Gastrocnemius medialis (tissue), 3 donors: ENCODE measurements around a stretch of chr11.

- PRO-cap, result no peak
- RAMPAGE, long total RNA, 3 experiments, result no peak in any of the 3 experiments
Measured at GRCh38 chr11:64224220-64225204, 1.5 kb downstream of the TRPT1 start.

DNA sequence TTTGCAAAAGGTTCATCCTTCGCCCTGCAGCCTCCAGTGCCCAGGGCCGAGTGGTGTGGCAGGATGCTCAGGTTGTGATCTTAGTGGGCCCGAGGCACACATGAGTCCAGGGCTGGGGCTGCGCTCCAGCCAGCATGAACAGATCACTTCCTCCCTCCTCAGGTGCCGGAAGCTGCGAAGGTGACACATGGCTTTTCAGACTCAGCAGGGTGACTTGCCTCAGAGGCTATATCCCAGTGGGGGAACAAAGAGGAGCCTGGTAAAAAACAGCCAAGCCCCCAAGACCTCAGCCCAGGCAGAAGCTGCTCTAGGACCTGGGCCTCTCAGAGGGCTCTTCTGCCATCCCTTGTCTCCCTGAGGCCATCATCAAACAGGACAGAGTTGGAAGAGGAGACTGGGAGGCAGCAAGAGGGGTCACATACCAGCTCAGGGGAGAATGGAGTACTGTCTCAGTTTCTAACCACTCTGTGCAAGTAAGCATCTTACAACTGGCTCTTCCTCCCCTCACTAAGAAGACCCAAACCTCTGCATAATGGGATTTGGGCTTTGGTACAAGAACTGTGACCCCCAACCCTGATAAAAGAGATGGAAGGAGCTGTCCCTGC is 2.6 kb upstream of the ENSG00000286264 start:
- PRO-cap, result no peak
- RAMPAGE, long total RNA, 3 experiments, result no peak in any of the 3 experiments

- PRO-cap, result no peak
- RAMPAGE, long total RNA, 3 experiments, result no peak in any of the 3 experiments
Measured at GRCh38 chr11:64238799-64239439, 2.0 kb upstream of the ENSG00000286264 start.

DNA sequence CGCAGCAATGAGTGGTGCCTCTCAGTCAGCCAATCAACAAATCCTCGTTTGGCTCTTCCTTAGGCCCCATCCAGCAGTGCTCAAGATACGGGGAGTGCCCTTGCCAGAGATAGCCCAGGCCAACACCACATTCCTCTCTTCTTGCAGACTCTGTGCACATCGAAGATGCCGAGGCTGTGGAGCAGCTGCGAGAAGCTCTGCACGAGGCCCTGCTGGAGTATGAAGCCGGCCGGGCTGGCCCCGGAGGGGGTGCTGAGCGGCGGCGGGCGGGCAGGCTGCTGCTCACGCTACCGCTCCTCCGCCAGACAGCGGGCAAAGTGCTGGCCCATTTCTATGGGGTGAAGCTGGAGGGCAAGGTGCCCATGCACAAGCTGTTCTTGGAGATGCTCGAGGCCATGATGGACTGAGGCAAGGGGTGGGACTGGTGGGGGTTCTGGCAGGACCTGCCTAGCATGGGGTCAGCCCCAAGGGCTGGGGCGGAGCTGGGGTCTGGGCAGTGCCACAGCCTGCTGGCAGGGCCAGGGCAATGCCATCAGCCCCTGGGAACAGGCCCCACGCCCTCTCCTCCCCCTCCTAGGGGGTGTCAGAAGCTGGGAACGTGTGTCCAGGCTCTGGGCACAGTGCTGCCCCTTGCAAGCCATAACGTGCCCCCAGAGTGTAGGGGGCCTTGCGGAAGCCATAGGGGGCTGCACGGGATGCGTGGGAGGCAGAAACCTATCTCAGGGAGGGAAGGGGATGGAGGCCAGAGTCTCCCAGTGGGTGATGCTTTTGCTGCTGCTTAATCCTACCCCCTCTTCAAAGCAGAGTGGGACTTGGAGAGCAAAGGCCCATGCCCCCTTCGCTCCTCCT is 1.6 kb downstream of the TRMT112 start:
- PRO-cap, result no peak
- RAMPAGE, long total RNA, 3 experiments, result start-site peak on the plus strand in 1 of 3 experiments, centred at position 555 of the sequence, 79 reads per replicate

- PRO-cap, result no peak
- RAMPAGE, long total RNA, 3 experiments, result no peak in any of the 3 experiments
Measured at GRCh38 chr11:64316409-64317373, 668 bp downstream of the TRMT112 start.

- PRO-cap, result no peak
- RAMPAGE, long total RNA, 3 experiments, result no peak in any of the 3 experiments
Measured at GRCh38 chr11:64319251-64319859, 1.4 kb downstream of the PRDX5 start.

DNA sequence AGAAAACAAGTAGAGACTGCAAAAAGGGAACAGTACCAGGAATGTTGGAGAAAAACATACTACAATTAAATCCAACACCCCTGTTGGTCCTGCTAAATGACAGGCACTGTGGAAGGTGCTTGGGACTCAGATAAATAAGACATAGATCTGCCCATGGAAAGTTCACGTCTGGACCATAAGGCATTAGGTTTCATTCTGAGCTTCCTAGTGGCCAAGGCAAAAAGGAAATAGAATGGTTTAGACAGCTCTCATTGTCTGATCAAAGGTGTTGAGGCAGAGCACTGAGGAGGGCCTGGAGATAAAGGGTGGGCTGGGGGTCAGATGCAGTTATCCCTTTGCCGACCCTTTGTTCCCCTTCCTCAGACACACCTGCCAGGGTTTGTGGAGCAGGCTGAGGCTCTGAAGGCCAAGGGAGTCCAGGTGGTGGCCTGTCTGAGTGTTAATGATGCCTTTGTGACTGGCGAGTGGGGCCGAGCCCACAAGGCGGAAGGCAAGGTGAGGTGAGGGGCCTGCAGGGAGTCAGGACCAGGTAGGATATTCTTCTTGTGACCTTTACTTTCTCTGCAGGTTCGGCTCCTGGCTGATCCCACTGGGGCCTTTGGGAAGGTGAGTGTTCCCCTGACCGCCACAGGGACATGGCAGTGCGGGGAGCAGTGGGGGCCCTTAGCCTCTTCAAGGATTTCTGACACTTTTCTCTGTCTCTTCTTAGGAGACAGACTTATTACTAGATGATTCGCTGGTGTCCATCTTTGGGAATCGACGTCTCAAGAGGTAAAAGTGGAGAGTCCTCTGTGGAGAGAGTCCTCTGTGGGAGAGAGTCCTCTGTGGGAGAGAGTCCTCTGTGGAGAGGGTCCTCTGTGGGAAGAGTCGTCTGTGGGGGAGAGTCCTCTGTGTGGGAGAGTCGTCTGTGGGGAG is 2.6 kb downstream of the PRDX5 start:
- PRO-cap, result no peak
- RAMPAGE, long total RNA, 3 experiments, result no peak in any of the 3 experiments

DNA sequence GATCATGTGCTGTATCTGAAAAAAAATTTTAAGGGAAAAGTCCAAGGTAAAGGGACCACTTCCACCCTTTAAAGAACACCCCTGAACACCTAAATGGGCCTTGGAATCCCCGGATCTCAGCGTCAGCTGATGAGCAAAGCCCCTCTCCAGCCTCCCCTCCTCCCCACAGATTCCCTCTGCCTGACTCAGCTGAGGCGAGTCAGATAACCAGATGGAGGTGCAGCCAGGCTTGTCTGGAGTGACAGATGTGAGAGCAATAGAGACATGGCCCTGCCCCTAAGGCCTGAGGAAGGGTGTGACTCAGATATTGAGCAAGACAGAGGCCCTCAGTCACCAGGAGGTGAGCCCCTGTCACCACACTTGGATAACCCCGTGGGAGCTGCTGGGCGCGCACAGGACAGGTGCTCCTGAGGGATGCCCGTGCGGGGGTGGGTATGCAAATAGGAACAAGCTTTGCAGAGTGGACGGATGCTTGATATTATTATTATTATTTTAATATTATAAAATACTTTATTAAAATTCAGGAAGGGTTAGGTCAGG is 4.9 kb upstream of the CCDC88B start:
- PRO-cap, result no peak
- RAMPAGE, long total RNA, 3 experiments, result no peak in any of the 3 experiments

GRCh38 chr11:64448718-64449384 is 89.9 kb downstream of the RPS6KA4 start:
- PRO-cap, result unidirectional peak, minus-strand start at chr11:64448793
- RAMPAGE, long total RNA, 3 experiments, result no peak in any of the 3 experiments

- PRO-cap, result no peak
- RAMPAGE, long total RNA, 3 experiments, result no peak in any of the 3 experiments
Measured at GRCh38 chr11:64583179-64584112, 7.6 kb upstream of the SLC22A12 start.

DNA sequence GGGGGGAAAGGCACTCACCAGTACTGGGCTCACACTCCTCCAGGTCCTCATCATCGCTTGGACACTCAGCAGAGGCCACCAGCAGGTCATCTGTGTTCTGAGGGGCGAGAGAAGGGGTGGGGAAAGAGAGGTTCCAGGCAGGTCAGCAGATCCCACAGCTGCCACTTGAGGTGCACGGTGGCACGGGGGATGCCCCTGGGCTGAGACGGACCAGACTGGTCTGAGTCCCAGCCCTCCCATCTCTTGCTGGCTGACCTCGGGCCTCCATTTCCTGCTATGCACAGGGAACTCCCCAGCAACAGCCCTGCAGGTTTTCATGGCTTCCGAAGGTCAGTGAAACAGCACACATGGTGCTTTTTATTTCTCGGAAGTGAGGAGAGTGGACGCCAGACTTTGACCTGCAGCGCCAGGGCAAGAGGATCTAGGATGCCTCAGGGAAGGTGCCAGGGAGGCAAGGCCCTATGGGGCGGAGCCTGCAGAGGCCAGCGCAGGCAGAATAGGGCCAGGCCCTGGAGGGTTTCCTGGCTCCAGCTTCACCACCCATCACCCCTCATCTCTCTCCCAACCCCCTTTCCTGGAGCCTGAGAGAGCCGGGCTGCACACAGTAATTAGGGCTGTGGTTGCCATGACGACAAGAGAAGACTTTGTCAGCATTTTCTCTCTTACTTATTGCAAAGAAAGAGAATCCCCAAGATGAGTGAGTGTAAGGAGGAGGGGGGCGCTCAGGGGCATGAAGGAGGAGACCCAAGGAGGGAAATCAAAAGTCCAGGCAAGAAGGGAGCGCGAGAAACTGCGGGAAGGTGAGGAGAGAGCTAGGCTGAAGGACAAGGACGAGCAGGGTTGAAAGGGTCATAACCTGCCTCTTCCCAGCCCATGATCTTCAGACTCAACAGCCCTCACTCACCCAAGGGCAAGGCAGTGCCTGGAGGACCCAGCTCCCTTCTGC is 29.5 kb downstream of the SLC22A12 start:
- PRO-cap, result no peak
- RAMPAGE, long total RNA, 3 experiments, result no peak in any of the 3 experiments

- PRO-cap, result no peak
- RAMPAGE, long total RNA, 3 experiments, result no peak in any of the 3 experiments
Measured at GRCh38 chr11:64642899-64644259, 52.4 kb downstream of the SLC22A12 start.

DNA sequence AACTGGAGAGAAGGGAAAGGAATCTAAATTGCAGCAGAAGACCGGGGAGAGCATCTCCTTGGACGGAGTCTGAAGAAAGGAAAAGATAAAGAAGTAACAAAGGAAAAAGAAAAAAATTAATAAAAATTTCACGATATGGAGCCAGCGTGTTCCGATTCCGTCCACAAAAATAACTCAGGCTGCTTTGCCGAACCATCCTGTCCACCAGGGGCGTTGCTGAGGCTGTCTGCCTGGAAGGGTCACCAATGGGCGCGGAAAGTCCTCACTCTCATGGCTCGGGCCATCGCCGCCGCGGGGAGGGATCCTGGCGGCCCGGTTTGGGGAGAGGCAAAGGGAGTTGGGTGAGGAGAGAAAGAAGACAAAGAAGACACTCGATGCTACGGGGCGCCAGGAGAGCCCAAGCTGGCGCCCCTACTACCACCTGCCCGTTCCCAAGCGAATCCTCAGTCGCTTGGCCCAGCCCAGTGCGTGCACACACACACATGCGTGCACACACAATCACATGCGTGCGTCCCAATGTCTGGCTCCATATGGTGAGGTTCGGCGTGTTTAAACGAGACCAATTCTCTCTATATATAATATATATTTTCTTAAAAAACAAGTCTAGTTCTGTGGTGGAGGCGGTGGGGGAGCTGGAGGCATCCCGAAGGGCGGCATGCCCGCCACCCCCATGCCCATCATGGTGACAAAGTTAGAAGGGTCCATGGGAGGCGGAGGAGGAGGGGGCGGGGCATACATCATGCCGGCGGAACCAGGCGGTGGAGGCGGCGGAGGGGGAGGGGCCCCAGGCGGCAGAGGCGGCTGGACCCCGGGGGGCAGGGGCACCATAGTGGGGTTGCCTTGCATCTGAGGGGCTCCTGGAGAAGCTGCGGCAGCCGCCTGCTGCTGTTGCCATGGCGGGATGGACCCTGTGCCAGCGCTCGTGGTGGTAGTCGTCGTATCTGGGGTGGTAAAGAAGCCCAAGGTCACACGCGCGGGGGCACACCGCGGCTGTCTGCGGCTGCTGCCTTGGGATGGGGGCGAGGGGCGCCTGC is 5.8 kb upstream of the PYGM start:
- PRO-cap, result no peak
- RAMPAGE, long total RNA, 3 experiments, result no peak in any of the 3 experiments

DNA sequence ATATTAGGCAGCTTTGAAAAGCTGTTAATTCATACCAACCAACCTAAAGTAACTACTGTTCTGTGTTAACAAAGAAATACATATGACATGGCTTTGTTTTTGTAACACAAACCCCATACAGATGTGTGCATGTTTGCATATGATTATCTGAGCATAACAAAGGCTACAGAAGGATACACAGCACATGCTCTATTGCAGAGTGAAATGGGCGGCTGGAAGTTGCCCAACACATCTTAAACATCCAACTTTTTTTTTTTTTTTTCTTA is 4.3 kb upstream of the SF1 start:
- PRO-cap, result no peak
- RAMPAGE, long total RNA, 3 experiments, result no peak in any of the 3 experiments

- PRO-cap, result no peak
- RAMPAGE, long total RNA, 3 experiments, result no peak in any of the 3 experiments
Measured at GRCh38 chr11:64785345-64785733, 7.0 kb upstream of the SF1 start.

DNA sequence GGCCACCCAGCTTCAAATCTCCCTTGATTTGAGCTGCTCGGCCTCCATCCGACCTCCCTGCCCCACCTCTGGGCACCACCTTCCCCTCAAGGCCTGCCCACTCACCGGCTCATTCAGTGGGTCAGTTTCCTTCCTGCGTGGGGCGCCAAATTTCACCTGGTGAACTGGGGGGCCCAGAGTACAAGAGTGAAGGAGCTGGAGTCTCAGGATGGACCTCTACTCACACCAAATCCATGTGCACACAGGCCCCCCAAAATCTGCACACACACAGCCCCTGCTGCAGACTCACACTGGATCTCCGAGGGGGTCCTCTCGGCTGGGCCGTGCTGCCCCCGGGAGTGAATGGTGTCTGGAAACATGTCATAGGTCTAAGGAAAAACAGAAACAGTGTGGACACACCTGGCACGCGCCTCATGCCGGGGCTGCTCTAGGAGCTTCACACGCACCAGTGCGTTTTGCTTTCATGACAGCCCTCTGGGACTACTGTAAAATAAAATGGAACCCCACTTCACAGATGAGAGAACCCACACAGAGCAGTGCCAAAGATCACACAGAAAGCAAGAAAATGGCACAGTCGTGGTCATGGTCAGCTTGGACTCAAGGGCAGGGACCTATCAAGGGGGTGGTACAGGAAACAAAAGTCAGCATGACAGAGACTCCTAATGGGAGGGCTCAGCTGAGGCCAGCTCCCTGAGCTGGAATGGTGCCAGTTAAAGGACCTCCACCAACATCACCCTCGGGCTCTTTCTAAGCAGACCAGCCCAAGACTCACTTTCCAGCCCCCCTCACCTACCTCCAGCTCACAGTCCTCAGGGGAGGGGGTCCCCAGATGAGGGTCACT is 3.5 kb downstream of the MAP4K2 start:
- PRO-cap, result no peak
- RAMPAGE, long total RNA, 3 experiments, result no peak in any of the 3 experiments

GRCh38 chr11:64850571-64851513 is 6.4 kb upstream of the CDC42BPG start:
- PRO-cap, result no peak
- RAMPAGE, long total RNA, 3 experiments, result no peak in any of the 3 experiments

DNA sequence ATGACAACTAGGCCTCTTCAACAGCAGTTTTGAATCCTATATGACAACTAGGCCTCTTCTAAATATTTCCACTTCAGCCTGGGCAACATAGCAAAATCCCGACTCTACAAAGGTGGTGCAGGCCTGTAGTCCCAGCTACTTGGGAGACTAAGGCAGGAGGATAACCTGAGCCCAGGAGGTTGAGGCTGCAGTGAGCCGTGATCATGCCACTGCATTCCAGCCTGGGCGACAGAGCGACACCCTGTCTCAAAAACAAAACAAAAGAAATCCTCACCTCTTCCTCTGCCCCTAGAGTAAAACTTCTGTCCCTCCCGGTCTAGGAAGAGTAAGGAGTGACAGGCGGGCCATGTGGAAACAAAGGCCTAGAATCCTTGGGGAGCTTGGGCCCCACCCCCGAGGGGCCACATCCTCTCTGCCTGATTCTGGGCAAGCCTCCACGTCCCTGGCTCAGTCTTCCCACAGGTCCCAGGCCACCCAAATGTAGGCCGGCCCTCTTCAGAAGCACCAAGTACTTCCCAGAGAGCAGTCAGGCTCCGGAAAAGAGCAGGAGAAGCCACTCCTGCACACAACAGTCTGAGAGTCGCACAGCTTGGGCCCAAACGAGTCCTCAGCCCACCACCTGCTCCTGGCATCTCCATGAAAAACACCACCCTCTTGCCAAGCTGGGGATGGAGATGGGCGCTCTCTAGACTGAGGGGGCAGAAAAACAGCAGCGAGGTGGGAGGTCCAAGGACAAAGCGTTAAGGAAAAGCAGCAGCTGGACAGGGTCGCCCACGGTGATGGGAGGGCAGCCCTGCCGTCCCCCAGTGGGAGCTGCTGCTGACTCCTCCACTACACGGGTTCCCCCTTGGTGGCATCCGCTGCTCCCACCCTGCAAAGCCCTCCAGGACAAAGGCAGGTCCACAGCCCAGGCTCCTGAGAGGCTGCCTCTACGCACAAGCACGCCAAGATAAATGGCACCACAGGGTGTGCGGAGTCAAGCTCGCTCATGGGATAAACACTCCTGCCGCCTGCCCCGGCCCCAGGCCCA is 15.5 kb downstream of the EHD1 start:
- PRO-cap, result unidirectional peak, plus-strand start at position 538 of the sequence
- RAMPAGE, long total RNA, 3 experiments, result no peak in any of the 3 experiments

- PRO-cap, result no peak
- RAMPAGE, long total RNA, 3 experiments, result no peak in any of the 3 experiments
Measured at GRCh38 chr11:64863656-64864209, 14.7 kb downstream of the EHD1 start.

GRCh38 chr11:64867646-64868520 is 10.5 kb downstream of the EHD1 start:
- PRO-cap, result no peak
- RAMPAGE, long total RNA, 3 experiments, result no peak in any of the 3 experiments